Neutrophil (primary cell): ENCODE results near the genes POLR2C and CSNK2A2.

GRCh38 chr16:57304011-57304656 is 19.7 kb upstream of the PLLP start:
- PRO-cap: no peak

DNA sequence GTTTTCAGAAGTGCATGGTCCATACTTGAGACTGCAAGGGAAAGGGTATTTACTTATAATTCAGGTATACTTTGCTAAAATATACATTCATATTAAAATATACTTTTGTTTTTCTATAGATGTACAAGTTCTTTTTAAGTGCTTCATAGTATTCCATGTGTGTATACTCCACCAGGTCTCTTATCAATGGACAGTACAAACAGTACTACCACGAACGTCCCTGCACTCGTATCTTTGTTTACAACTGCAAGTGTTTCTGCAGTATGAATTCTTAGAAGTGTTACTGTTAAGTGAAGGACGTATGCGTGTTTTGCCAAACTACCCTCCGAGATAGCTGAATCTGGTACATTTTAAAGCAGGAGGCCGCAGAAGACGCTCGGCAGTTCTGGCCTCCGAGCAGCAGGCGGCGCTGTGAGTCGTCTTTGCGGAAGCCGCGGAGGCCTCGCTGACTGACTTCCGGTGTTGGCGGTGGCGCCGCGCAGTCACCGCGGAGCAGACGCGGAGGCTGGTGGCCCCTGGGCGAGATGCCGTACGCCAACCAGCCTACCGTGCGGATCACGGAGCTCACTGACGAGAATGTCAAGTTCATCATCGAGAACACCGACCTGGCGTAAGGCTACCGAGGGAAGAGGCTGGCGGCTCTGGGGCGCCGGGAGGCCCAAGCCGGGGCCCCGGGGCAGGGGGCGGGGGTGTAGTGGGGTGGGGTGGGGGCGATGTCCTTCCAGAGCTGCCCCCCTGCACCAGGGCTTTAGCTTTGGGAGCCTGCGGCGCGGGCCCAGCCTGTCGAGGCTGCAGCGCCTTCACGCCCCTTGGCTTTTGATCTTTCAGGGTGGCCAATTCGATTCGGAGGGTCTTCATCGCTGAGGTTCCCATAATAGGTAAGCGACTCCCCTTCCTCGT is at the start of gene POLR2C:
TSS of gene POLR2C (plus strand) at position 479 of the 900 bp plus-strand sequence.
- PRO-cap: unidirectional peak, plus-strand start at position 452 of the sequence; unidirectional peak, plus-strand start at position 495 of the sequence

DNA sequence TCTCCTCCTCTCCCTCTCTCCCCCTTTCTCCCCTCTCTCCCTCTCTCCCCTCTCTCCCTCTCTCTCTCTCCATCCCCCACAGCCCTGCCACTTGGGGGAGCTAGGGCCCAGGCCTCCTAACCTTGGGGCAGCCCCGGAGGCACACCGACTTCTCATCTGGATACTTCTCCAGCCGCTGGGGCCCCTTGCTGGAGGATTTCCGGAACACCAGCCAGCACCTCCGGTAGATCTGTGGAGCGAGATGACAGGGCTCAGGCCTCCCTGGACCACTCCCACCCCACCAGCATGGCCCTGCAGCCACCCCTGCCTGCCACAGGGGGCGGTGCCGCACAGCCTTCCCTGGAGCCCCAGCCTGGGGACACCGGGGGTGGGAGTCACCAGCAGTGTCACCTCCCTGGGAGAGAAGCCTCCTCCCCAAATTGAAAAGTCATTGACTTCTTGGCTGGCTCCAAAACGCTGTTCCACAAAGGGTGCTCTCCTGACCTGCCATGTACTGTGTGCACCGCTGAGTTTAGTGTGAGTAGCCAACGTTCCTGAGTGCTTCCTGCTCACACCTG is 10.5 kb downstream of the DOK4 start:
- PRO-cap: no peak

DNA sequence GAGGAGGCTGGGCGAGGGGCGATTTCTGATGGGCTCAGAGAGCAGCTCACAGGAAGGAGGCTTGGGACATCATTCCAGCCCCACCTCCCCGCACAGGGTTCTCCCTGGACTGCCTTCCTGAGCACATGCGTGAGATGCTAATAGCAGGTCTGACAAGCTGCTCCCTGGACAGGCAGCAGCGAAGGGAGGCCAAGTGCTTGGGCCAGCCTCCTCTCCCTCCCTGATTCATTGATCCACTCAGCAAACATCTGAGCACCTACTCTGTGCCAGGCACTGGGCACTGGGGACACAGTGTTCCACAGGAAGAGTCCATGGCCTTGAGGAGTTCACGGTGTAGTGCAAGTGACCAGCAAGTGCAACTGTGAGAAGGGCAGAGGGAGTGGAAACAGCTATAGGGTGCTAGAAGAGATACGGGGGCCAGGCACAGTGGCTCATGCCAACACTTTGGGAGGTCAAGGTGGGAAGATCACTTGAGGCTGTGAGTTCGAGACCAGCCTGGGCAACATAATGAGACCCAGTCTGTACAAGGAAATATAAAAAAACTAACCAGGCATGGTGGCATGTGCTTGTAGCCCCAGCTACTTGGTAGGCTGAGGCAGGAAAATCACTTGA is 14.6 kb upstream of the DOK4 start:
- PRO-cap: no peak

GRCh38 chr16:57514863-57515134 is 21.6 kb downstream of the CCDC102A start:
- PRO-cap: no peak

DNA sequence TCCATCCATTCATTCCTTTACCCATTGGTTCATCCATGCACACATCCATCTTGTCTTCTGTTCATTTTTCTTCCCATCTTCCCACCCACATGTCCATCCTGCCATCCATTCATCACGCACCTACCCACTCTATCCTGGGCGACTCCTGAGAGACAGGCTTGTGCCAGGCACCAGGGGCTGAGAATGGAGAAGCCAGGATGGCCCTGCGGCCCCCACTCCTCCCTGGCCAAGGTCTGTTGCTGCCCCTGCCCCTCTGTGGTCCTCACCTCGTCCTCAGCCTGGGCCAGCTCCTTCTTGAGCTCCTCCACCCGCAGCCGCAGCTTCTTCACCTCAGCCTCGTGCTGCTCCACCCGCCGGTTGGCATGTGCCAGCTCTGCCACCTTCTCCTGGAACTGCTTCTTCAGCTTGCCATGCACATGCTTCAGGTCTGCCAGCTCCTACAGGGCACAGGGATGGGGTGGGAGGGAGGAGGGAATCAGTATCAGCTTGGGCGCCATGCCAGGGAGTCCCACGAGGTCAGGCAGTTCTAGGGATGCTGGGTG is 20.3 kb downstream of the CCDC102A start:
- PRO-cap: no peak

GRCh38 chr16:57517986-57518920 is 18.1 kb downstream of the CCDC102A start:
- PRO-cap: no peak

DNA sequence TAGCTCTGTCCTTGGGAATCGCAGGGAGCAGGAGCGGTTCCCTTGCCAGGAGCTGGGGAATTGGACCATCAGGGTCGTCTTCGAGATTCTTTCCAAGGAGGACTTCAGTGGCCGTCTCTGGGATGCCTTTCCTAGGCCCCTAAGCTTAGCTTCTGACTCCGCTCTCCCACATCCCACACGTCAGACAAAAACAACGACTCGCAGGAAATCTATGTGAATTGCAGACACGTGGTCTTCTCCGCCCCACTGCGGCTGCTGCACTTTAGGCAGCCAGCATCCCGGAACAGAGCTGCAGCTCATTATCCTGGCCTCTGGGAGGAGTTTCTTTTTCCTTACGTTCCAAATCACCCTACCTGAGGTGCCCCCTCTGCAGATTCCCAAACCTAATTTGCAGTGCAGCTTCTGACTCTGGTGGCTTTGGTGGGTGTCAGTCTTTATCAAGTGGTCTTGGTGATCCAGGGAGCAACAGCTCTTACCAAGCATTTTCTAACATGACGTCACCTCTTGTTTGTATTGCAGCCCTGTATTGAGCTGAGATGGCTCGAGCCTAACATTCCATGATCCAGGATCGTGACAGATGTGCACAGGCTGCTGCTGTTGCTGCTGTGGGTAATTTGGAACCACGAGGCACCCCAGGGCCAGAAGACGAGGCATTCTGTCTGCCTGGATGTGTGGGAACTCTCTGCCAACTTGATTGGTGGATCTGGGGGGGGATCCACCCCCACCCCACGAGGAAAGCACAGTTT is 1.1 kb downstream of the KATNB1 start:
- PRO-cap: no peak

GRCh38 chr16:57769994-57770943 is 32.0 kb downstream of the KIFC3 start:
- PRO-cap: no peak

DNA sequence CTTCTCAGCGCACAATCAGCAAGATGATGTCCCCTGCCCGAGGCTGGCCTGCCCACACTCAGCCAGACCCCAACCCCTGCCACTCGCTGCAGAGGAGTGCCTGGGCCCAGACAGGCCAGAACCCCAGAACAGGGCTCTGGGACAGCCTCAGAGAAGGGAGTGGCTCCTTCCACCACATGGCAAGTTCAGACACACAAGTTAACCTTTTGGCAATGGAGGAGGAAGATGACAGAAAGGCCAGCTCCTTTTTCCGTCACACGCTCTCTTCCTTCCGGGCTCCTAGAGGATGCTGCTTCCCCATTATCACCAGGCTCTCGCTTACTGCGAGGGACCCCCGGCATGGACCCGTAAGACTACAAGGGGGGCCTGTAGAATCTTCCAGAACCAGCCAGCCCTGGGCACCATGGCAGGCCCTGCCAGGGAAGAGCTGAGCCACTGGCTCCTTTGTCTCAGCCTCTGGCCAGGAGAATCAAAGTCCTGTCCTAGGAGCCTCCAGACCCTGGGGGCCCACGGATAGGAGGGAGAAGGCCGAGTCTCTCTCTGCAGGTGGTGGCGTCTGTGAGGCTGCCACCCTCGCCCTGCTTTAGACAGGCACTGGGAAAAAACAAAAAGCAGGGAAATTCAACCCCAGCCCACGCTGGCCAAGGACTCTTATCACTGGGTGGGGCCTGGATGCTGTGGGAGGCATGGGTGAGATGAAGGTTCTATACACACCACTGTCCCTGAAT is 14.5 kb downstream of the KIFC3 start:
- PRO-cap: no peak

DNA sequence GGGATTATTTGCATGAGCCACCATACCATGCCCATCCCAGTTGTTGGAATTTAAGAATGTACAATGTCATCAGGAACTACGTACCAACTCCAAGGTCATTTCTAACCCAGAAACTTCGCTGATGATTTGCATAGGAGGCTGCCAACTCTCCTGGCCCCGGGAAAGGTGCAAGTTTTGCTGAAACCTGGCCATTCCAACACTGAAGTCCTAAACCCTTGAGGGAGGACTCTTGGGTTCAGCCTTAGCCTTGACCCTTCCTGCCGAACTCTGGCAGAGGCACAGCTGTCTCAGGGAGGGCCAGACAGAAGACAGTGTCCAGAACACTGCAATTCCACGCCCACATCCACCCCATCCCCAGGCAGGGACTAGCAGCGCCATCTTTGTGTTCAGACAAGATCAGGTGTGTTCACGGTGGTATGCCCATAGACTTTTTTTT is 3.0 kb upstream of the KIFC3 start:
- PRO-cap: no peak

GRCh38 chr16:57834884-57835382 is 32.6 kb upstream of the KIFC3 start:
- PRO-cap: no peak

GRCh38 chr16:57890273-57890948 is 80.5 kb downstream of the CNGB1 start:
- PRO-cap: no peak

DNA sequence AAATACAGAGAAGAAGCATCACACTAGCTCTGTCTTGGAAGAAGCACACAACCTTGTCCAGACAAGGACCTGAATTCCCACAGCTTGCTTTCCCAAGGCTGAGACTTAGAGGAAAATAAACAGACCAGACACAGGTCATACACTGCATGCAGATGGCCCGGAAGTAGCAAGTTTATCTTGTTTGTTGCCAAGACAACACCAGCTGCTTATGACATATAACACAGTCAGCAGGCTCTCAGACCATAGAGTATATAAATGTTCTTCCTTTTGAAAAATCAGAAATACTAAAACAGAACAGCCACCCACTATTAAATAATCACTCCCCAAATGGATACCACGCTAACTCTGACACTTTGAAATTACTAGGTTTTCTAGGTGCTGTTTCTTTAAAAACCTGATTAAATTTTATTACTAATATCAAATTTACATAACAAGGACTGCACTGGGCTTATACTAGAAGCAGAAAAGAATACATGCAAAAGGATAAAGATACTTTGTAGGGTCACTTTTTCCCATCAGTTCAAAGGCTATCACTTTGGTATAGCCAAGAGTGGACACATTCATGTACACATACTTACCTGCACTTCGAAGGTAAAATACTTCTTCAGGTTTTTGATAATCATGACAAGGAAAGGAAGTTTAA is 13.6 kb downstream of the CFAP20 start:
- PRO-cap: no peak

GRCh38 chr16:58126742-58128047 is 2.0 kb downstream of the CFAP20 start:
- PRO-cap: no peak

- PRO-cap: no peak
Measured at GRCh38 chr16:58197948-58198458, at the start of gene CSNK2A2. Gene CSNK2A2, minus strand, starts transcription at chr16:58198106.

DNA sequence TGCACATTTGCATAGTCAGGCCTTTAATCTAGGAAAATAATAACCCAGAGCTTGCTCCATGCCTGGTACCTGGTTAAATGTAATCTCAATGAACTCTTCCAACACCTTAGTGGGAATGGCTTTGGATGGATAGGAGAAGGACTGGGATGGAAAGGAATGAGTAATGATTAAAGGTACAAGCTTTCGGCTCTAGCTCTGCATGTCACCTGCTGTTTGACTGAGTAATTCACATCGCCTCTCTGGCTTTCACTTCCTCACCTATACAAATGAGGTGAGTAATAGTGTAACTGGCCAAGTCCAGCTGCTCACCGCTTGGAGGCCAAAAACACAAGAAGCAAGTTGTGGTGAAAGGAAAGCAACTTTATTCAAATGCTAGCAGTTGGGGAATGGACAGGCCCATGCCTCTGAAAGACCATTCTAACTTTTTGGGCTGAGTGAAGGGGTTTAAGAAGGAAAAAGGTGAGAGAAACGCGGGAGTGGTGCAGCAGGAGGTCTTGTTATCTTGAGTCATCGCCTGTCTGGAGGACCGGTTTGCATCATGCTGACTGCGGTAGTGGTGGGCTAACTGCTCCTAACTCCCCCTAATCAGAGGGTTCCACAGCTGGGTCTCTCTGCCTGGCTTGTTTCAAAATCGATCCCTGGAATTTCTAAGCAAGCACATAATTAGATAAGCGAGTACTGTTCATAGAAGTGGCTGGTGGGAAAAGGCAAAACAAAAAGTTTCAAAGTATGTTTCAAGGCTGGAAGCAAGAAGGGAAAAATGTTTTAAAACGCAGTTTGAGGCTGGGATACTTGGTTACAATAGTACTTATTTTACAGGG is 6.1 kb upstream of the CCDC113 start:
- PRO-cap: no peak

- PRO-cap: no peak
Measured at GRCh38 chr16:58409325-58409844, 17.1 kb downstream of the GINS3 start.

GRCh38 chr16:58421497-58422018 is 29.3 kb downstream of the GINS3 start:
- PRO-cap: no peak

- PRO-cap: no peak
Measured at GRCh38 chr16:58465658-58466099, 34.3 kb upstream of the NDRG4 start.